SK-MEL-5 (cell line): ENCODE measurements around a stretch of chr6.

DNA sequence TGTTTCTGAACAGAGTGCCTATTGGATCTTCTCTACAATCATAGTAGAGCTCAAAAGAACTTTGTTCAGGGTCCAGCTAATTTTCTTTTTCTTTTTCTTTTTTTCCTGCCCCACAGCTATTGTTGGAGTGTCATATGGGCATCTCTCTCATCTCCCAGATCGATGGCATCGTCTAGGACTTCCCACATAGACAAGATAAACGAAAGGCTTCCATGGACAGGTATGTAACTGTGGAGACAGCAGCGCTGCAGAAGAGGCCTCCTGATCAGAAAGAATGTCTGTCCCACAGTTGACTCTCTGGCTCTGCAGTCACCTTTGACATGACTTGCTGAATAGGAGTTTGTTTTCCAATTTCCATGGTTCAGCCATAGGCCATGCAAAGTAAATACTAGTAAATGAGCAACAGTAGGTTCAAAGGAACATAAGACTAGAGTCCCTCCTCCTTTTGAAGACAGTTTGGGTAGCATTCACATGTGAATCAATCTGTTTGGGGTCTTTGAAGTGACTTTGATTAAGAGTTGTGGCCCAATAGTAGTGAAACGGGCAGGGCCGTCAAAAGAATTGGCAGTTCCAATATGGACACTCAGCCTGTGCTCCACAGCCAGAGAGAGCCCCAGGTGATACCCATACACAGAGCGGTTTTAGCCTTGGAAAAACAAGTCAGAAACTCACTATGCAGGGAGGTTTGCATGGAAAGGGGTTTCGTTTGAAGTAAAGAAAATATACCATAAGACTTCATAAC is 134.7 kb upstream of the IFNGR1 start:
RAMPAGE:
- cytosol, long total RNA = no peak
- long total RNA = no peak
- nucleus, long total RNA = no peak

DNA sequence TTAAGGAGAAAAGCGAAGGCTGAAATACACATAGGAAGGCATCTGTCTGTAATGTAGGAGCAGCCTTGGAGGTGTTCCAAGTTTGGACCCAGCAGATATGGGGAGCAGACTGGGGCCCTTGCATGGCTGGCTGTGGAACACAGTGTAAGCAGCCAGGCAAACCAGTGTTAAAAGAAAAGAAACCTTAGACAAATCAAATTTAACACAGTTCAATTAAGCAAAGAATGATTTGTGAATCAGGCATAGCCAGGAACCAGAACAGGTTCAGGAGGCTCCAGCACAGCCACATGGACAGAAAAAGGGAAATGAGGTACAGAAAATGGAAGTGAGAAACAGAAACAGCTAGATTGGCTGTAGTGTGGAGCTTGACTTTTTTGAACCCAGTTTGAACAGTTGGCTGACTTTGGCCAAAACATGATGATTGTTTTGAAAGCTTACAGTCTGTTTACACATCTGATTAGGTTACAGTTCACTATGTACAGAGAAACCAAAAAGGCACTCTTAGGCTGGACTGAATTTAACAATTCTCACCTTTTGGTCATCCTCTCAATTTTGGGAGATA is 123.5 kb downstream of the OLIG3 start:
RAMPAGE:
- cytosol, long total RNA = no peak
- long total RNA = no peak
- nucleus, long total RNA = no peak

DNA sequence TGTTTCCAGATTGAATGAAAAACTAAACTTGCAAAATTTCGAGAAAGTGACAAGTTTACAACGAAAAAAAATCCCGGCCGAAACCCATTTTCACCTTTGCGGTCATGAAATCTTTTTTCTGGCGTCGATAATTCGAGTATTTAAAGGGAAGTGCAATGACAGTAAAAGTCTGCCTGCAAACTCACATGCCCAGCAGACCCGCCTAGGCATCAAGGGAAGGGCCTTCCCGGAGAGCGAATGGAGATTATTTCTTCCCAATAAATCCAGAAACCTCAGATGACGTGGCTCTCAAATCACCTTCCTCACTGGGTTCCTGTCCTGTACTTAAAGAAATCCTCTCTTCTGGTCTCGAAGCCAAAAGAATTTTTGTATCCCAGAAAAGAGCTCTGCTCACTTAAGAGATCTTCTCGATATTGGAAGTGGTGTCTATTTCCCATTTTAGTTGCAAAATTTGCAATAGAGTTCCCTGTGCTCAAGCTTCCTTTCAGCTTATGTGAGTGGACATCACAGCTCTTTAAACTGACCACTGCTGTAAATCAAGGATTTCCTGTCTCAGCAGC is 4.1 kb downstream of the OLIG3 start:
RAMPAGE:
- cytosol, long total RNA = no peak
- long total RNA = no peak
- nucleus, long total RNA = no peak

GRCh38 chr6:137692809-137693239 is 174.2 kb upstream of the TNFAIP3 start:
RAMPAGE:
- cytosol, long total RNA = no peak
- long total RNA = no peak
- nucleus, long total RNA = no peak

DNA sequence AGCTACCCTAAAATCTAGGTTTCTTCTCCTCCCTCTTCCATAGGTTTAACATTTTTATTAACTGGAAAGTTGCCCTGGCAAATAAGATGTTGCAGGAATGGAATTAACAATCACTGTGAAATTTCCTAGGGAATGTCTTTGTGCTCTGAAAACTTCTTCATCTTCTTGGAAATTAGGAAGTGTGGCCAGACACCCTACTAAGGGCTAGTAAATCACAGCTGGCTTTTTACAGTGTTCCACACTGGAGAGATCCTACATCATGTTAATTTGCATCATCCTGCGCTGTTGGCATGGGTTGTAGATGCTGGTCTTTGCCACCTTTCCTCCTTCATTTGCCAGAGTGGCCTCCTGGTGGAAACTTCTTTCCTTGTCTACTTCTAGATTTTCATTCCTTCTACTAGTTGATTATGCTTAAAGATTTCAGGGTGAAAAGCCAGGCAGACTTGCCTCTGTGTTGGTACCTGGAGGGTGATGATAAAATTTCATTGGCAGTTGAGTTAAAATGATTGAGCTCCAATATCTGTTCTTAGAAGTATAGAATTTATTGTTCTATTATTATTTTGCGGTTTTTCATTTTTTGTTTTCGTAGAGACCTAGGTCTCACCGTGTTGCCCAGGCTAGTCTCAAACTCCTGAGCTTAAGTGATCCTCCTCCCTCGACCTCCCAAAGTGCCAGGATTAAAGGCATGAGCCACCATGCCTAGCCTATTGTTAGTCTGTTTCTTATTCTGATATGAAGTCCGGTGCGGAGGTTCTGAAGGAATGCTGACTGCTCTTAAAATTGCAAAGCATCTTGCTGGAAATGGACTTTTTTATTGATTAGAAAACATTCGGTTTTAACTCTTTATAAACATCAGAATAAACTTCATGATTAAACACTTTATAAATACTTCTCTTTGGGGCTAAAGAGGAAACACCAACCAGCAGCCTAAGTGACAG is 2.9 kb downstream of the TNFAIP3 start:
RAMPAGE:
- cytosol, long total RNA = no peak
- long total RNA = no peak
- nucleus, long total RNA = no peak

DNA sequence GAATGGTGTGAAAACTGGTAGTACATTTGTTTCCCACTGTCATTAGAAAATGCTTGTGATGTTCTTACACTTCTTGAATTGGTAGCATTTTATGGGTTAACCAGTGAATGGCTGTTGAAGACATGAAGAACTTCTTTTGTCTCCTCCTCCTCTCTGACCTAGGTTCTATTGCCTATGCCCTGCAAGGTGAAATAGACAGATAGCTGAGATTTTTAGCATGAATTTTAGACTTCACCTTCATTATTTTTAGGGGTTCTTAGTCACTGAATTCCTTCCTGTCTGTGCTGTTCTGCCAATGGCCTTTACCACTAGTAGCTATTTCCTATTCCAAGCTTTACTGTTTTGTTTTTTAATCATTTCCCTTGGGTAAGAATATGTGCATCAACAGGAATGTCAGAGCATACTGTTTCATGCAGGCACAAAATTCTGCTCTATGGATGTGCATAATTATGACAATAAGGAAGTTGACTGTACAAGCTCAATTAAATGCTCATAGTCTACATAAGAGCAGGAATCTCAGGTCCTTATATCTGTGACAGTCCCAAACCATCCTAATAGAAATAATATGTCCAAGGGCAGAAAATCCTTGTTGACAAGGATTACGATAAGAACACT is 4.9 kb downstream of the TNFAIP3 start:
RAMPAGE:
- cytosol, long total RNA = no peak
- long total RNA = no peak
- nucleus, long total RNA = no peak

RAMPAGE:
- cytosol, long total RNA = no peak
- long total RNA = no peak
- nucleus, long total RNA = no peak
Measured at GRCh38 chr6:137872525-137873089, 5.5 kb downstream of the TNFAIP3 start.

DNA sequence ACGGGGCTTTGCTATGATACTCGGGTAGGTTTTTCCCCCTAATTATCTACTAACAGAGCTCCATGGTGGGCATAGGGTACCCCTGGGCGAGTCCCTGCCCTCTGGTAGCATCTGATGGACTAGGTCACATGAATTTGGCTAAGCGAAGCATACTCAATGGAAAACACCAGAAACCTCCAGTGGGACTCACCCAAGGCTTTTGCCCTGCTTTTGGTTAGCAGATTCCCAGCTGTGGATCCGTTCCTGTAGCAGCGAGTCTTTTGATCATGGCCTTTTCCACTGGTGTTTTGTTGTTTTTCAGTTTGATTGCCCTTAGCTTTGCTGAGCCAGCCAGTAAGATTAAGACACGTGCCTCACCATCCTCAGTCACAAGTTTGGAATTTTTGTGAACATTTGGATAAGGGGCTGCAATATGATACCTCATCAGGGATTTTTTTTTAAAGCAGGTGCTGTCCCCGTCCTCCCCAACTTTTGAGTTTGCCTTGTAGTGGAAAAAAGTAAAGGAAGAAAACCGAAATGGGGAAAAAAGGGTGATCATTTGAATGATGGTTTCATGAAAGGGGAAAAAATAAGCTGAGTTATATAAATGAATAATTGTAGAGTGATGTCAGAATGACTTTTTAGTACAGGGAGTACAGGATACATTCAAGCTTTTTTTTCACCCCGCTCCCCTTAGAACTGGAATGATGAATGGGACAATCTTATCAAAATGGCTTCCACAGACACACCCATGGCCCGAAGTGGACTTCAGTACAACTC is 8.1 kb downstream of the TNFAIP3 start:
RAMPAGE:
- cytosol, long total RNA = no peak
- long total RNA = no peak
- nucleus, long total RNA = no peak

RAMPAGE:
- cytosol, long total RNA = no peak
- long total RNA = no peak
- nucleus, long total RNA = no peak
Measured at GRCh38 chr6:137877052-137877647, 10.1 kb downstream of the TNFAIP3 start.

GRCh38 chr6:137940086-137940586 is 73.1 kb downstream of the TNFAIP3 start:
RAMPAGE:
- cytosol, long total RNA = no peak
- long total RNA = no peak
- nucleus, long total RNA = no peak

RAMPAGE:
- cytosol, long total RNA = no peak
- long total RNA = no peak
- nucleus, long total RNA = no peak
Measured at GRCh38 chr6:137975631-137976211, 108.7 kb downstream of the TNFAIP3 start.

DNA sequence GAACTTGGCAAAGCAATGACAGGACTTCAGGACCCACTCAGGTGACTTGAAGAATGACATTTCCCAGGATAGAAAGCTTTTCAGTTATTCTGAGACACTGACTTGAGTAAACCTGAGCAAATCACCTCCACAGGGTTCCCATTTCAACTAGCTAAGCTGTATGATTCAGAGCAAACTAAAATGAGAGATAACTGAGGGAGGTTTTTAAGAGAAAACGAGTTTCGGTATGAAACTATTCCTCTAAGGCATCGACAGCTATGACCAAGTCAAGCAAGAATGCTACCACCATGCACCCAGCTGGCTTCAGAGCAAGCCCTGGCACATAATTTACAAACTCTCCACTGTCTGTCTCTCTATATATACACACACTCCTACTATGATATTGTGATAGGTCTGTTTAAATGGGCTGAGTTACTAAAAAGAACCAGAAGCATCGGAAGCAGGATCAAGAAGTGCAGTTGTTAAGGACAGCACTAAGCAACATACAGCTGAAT is 75.3 kb downstream of the PERP start:
RAMPAGE:
- cytosol, long total RNA = no peak
- long total RNA = no peak
- nucleus, long total RNA = no peak

DNA sequence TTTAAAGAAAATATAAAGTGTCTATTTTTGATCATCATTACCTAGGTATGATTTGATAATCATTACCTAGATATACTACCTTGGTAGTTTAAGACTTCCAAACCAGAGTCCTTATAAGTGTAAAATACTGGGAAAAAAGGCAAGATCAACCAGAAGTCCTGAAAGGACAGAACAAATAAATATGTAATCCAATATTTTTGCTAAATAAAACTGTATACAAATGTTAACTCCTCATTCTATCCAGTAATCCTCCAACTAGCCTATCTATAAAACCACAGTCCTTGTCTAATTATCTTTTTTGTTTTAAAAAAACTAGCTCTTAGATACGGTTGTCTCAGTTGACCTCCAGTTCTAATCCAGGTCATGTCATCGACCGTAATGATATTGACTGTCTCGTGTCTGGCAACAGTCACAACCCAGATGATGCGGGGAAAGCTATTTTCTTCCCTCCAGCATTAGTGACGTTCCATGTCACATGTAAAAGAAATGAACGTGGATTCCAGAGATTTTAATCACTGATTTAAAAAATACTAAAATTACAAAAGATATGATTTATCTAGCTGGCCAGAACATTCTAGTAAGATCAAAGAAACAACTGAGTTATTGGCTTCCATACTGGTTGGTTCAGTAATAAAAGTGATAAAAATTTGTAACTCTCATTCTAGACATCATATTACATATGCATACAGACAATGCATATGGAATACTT is 35.5 kb downstream of the HEBP2 start:
RAMPAGE:
- cytosol, long total RNA = no peak
- long total RNA = no peak
- nucleus, long total RNA = no peak

DNA sequence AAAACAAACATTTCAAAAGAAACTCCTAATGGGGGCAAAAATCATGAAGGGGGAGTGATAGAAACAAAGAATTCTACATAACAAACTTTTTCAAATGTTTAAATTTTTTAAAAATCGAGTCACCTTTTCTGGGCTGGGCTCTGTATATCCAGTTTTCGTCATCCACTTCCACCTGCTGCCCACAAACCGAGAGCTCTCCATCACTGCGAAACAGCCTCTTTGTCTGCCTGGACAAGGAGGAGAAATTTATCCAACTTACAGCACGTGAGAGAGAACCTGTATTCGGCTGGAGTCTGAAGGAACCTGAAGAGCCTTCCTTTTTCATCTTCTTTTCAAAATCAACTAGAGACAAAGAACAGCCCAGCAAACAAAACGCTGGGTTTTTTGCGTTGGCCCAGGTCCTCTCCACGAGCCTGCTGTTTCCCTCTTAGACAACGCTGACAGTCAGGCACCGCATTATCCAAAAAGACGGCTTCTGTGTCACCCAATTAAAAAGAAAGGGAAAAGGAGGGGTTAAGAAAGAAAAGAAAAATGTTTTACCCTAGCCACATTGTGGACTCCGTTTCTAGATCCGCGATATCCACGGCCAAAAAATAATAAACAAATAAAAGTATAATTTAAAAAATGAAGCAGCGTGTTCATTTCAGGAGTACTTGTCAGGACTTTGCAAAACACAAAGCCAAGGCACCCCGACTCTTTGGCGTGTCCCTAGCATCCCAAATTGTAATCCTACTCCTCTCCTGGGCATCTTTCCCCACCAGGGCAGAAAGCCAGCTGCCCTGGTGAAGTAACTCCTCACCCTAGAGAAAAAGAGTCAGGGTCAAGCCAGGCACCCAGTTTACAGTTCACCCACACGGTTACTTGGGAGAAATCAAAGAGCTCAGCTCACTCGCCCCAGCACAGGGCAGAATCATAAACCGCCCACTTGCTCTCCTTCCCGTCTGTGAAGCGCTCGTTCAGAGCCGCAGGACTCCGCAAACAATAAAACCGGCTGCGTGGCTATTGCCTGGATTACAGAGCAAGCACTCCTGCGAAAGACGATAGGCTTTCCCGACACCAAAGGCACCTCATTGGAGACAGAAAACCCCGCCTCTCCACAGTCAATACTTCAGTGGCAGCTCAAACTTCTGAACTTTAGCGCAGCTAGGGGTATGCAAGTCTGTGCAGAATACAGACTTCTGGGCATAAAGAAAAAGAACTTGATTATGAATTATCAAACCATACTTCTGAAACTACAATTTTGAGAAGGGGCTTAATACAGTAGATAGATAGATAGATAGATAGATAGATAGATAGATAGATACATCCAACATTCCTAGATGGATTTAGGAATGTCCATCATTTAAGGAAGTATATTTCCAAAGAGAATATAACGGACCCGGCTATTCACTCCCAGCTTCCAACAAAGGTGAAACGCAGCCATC is 72.8 kb upstream of the NHSL1 start:
RAMPAGE:
- cytosol, long total RNA = start-site peak on the minus strand centred at position 897 of the sequence, 124 bp wide, 241 and 109 reads in 2 replicates
- long total RNA = no peak
- nucleus, long total RNA = start-site peak on the minus strand centred at position 844 of the sequence, 87 bp wide, 83 and 23 reads in 2 replicates; start-site peak on the minus strand centred at position 963 of the sequence, 42 bp wide, 556 and 271 reads in 2 replicates

DNA sequence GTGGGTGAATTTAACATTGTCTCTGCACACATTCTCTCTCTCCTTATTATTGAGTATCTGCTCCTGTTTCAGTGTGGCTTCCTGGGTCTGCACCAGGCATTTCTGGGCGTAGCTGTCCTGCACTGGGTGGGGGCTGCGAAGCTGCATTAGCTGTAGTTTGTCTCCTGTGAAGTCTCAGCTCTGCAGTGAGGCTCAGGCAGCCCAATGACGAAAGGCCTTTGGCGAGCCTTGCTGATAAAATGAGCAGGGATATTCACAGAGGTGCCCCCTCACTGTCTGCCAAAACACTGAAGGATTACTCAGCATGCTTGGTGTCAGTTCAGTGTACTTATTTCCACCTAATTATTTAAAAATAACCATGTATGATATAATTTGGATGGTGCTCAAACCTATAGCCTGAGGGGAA is 73.5 kb downstream of the ECT2L start:
RAMPAGE:
- cytosol, long total RNA = no peak
- long total RNA = no peak
- nucleus, long total RNA = no peak

DNA sequence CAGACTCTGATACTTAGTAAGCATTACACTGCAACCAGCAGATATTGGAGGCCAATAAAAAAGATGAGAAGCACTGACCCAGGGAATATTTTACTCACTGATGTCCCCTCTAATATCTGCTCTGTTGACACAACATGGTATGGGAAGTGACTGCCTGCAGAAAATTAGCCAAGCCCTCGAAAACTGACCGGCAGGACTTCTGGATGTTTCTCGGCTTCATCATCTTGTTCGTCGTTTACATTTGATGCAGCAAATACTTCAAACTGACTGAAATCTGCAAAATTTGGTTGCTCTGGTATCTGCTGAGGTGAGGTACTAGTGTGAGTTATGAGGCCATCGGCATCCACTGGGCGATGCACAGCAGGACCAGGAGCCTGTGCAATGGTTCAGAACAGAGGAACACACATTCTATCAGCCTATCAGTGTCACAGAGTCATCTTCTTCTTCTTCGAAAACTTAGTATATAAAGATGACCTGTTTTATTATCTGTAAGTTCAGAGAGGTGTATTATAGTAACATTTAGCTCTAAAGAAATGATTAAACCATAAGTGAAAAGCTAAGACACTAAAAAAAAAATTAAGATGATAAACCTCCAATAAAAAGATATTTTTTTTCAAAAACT is 75.4 kb downstream of the REPS1 start:
RAMPAGE:
- cytosol, long total RNA = no peak
- long total RNA = no peak
- nucleus, long total RNA = no peak

RAMPAGE:
- cytosol, long total RNA = no peak
- long total RNA = no peak
- nucleus, long total RNA = no peak
Measured at GRCh38 chr6:139016840-139017703, 11.5 kb upstream of the ABRACL start.

GRCh38 chr6:139161809-139162708 is 27.2 kb downstream of the HECA start:
RAMPAGE:
- cytosol, long total RNA = no peak
- long total RNA = no peak
- nucleus, long total RNA = no peak

DNA sequence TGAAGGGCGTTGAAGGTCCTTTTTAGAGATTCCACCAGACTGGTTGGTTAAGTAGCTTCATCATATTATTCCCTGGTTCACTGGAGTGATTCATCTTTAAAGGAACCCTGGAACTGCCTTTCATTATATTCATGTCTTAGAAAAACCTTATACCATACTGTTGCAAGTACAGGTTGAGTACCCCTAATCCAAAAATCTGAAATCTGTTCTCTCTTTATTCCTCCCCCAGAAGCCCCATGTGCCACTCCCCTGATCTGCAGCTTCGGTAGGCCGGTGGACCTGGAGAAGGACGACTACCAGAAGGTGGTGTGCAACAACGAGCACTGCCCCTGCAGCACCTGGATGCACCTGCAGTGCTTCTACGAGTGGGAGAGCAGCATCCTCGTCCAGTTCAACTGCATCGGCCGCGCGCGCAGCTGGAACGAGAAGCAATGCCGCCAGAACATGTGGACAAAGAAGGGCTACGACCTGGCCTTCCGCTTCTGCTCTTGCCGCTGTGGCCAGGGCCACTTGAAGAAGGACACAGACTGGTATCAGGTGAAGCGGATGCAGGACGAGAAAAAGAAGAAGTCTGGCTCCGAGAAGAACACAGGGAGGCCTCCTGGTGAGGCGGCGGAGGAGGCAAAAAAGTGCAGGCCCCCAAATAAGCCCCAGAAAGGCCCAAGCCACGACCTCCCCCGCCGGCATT is 31.3 kb downstream of the HECA start:
RAMPAGE:
- cytosol, long total RNA = no peak
- long total RNA = no peak
- nucleus, long total RNA = no peak

RAMPAGE:
- cytosol, long total RNA = no peak
- long total RNA = no peak
- nucleus, long total RNA = no peak
Measured at GRCh38 chr6:139219270-139219788, 72.5 kb downstream of the TXLNB start.